H7 (cell line): ENCODE measurements around the genes ZIC3, SOX3 and EOLA1.

DNA sequence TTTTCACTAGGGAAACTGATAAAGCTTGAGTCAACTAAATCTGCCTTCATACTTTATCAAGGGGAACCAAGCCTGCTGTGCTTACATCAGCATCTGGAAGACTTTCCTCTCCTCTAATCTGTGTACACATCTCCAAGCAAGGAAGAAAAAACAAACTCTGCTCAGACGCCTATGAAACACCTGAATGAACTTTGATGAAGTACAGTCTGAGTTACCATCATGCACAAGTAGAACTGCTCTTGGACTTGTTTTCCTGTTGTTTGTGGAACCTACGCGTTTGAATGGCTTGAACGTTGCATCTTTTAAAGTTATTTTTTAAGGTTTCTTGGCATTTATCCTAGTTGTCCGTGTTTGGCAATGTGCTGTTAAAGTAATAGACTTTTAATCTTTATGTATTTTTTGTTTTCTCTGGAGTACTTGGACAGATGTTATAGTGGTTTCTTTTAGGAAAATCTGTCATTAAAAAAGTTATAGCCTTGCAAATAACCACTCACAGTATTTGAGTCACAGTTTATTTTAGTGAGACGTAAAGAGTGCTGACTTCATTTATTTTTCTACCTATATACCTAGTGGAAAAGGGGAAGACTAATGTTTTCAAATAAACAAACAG, 61.5 kb downstream of the SLC9A6 start:
- RAMPAGE, long total RNA, result no peak

GRCh38 chrX:136066768-136067702, 81.8 kb downstream of the SLC9A6 start:
- RAMPAGE, long total RNA, result no peak

DNA sequence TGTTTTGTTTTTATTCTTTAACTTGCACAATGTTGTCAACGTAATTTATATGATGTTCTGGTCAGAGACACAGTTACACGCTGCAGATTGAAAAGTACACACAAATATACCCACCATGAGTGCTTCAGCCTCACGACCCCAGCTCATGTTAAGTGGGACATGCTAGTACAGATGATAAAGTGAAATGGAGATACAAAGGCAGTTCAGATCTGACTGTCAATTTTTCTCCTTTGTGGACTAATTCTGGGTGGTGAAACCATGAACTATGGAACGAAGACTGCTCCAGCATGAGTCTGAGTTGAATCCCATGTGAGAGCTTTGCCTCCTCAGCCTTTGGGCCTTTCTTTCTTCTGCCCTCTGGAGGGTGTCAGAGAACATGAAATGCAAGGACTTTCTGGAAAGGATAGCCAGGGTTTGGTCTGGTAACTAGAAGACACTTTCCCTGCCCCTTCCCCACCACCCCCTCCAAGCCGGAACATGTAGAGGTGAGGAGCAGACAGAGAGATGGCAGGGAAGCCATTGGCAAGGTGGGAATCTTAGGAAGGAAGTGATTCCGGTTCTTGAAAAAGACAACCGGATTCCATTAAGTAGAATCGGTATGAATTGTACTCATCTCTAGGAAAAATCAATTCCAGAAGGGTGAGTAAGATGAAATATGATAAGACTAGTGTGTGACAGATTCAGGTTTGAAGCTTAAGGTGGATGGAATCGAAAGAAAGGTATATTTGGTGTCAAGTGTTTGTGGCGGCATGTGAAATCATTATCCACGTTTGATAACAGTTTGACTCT, 30.6 kb upstream of the FHL1 start:
- RAMPAGE, long total RNA, result no peak

GRCh38 chrX:136191093-136191595, 5.7 kb upstream of the FHL1 start:
- RAMPAGE, long total RNA, result no peak

DNA sequence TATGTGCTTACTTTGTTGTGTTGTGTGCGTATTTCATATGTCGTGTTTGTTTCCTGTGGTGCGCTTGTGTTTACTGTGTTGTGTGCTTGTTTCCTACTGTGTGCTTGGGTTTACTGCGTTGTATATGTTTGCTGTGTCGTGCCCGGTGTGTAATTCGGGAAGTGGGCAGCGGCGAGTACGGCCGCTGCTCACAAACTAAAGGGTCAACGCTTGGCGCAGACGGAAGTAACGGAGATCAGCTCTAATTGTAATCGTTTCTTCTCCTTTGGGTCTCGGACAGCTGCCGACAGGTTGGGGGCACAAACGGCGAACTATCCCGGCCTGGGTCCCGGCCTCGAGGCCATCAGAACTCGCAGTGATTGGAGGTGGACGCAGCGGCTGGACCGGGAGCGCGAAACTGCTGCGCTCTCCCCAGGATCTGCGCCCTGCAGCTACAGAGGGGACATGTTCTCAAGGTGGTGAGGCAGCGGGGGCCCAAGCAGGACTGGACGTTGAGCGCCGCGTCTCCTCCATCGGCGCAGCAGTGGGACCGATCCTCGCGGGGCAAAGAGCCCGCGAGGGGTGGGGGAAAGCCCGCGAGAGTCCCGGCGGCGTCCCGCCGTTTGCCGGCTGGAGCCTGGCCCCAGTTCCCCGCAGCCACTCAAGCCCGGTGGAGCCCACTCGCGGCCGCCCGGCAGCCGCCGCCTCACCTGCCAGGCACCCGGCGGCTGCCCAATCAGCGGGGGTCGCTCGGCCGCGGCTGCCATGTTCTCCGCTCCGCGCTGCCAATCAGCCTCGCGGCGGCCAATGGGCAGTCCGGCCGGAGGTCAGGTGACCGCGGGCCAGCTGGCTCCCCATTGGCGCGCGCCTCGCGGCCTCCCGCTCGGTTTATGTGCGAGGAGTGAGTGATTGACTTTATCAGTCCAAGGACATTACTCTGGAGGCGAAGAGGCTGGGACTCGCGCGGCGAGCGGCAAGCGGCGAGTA, at the start of gene ZIC3:
Gene ZIC3, plus strand, starts transcription at position 897 of the 966 bp plus-strand sequence.
- RAMPAGE, long total RNA, result start-site peak on the plus strand centred at position 918 of the sequence, 9 bp wide, 35 reads

- RAMPAGE, long total RNA, result no peak
These were observed 432.0 kb downstream of the ZIC3 start for GRCh38 chrX:137997955-137998269.

DNA sequence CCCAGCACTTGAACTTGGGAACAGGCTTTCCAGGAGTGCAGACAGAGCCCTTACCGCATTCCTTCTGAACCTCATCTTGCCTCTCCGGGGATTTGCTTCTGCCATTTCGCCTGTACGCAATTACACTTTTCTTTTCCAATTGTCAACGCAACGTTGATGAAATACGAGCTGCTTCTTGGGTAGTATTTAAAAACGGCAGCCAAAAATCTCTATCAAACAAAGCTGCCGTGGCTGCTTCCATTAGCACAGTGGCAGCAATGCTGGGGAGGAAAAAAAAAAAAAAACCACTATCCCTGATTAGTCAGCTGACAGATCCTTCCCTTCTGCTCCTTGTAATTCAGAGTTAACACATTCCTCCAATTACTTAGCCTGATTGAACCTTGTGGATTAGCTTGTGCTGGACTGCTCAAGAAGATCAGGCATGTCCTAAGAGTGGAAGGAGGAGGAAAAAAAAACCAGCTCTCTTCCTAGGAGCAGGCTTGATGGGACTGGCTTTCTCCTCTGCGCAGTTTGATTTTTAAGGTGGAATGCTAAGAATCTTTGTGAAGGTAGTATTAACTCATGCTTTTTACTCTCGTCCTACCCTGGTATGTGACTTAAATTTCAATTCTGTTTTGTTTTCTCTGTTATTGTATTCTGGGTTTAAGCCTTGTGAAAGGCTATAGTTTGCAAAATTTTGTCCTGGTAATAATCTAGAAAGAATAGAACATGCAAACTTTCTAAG, 65.4 kb downstream of the MCF2 start:
- RAMPAGE, long total RNA, result no peak

- RAMPAGE, long total RNA, result no peak
These were observed 15.9 kb downstream of the MCF2 start for GRCh38 chrX:139691999-139692474.

GRCh38 chrX:139798541-139799005, 90.6 kb upstream of the MCF2 start:
- RAMPAGE, long total RNA, result no peak

- RAMPAGE, long total RNA, result no peak
These were observed 65.6 kb downstream of the SOX3 start for GRCh38 chrX:140439031-140439913.

- RAMPAGE, long total RNA, result no peak
These were observed at the start of gene SOX3 for GRCh38 chrX:140504939-140505160. TSS of gene SOX3 (minus strand) at chrX:140505069.

DNA sequence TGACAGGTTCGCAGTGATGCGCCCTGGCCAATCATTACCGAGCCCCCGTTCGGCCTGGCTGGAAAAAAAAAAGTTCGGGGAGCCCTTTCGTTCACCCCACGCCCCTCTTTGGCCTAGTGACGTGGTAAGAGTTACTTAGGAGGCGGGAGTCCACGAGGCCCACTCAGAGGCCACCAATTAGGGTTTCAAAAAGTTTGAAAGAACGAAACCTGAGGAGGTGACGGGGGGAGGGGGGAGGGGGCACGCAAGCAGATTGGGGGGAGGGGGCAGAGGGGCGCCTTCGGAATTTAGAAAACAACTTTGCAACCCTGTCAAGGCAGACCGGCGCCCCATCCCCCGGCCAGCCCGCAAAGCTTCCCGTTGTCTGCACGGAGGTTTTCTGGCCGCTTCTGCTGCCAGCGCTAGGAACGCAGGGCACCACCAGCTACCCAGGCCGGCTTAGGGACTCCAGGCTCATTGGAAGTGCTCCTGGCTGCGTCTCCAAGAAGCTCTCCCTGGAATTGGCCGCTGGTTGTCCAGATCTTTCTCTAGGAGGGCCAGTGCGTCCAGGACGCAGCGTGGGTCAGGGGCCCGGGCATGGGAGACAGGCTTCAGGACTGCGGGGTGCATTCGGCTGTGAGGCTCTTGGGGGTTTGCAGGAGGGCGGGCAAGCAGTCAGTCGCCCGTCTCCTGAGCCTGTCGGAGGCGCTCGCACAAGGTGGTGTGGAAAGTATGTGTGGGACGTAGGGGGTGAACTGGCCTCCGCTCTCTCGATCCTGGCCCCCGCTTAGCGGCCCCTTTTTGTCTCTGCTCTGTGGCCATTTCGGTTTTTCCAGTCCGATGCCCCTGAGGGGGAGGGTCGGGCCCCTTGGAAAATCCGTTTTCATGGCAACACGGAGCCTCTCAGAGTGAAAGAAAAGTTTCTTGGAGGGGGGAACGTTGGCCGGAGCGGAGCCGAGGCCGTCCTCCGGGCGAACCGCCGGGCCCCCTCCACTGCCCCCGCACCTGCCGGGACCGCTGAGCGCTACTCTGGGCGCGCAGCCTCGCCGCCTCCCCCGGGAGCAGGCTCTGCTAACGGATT, 622 bp upstream of the SOX3 start:
- RAMPAGE, long total RNA, result no peak

DNA sequence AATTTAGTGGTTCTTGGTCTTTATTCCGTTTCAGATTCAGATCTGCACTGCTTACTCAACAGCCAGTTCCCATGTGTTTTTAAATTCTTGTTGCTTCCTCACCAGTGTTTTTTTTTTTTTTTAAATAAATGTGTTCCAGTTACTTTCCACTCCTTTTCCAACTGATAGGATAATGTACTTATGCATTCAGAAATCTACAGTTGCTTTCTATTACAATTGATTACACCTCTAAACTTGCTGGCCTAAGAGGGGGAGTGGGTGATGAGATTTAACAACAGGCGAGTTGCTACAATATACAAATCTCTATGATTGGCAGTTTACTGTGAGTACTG, 8.0 kb downstream of the MAGEC3 start:
- RAMPAGE, long total RNA, result no peak

DNA sequence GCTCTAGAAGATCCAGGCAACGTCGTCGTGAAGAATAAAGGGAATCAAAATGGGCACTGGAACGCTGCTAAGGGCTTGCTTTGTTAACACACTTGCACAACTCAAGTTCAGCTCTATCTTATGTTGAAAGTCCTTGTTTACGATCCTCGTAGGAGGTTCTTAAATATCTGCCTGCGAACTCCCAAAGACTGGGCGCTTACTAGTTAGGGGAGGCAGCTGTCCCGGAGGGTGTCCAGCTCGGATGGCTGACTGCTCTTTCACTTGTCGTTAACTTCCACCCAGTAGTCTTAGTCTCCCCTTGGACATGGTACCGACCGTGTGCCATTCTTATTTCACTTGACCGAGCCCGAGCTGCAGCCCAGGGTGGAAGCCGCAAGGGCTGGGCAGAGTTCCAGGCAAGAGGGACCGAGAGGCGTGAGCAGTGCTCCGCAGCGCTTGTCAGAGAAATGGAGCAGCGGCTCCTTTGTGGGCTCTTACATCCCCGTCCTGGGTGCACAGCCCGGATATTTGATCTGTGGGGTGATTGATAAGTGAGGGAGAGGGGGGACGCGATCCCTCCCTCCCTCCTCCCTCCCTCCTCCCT, 393 bp upstream of the SLITRK2 start:
- RAMPAGE, long total RNA, result no peak

DNA sequence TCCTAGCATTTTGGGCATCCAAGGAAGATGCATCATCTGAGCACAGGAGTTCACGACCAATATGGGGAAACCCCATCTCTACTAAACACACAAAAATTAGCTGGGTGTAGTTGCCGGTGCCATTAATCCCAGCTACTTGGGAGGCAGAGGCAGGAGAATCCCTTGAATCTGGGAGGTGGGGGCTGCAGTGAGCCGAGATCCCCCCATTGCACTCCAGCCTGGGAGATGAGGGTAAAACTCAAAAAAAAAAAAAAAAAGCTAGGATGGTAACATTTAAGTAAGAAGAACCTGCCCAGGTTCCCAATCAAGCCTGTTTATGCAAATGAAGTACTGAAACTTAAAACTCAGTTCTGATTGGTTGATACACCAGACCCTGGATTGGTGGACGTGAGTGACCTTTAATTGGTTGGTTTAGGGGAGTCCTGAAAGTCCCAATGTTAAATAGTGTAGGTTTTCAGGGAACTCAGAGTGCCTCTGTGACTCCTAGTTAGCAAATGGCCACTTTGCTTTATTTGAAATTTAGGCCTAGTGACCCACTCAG, 211.7 kb downstream of the SLITRK2 start:
- RAMPAGE, long total RNA, result no peak

DNA sequence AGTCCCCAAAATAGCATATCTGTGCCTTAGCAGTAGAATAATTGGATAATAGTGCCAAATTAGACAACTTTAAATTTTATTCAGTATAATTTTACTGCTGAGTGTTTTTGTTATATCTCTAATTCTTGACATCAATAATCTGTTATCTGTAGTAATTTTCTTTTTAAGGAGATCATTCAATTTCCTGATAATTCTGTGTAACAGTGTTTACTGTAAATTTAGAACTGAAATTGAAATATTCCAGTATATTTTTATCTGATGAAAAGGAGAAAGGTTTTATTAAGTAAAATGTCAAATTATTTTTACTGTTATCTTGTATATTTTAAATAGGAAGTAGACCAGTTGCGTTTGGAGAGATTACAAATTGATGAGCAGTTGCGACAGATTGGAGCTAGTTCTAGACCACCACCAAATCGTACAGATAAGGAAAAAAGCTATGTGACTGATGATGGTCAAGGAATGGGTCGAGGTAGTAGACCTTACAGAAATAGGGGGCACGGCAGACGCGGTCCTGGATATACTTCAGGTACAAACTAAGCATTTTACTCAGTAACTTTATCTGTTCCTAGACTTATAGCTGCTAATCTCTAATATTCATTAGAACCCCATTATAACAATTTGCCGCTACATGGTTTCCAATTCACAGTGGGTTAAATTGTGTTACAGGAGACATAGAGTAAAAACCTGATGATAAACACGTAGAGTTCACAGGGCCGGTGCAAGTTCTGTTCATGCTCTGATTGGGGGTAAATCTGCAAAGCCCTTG, 31.3 kb downstream of the FMR1 start:
- RAMPAGE, long total RNA, result no peak

- RAMPAGE, long total RNA, result no peak
These were observed 167.1 kb downstream of the ENSG00000287585 start for GRCh38 chrX:149248195-149248566.

GRCh38 chrX:149525913-149526648, 14.7 kb upstream of the EOLA1 start:
- RAMPAGE, long total RNA, result no peak

GRCh38 chrX:149540264-149541278, at the start of gene EOLA1:
TSS of gene EOLA1 (plus strand) at chrX:149541012.
- RAMPAGE, long total RNA, result start-site peak on the plus strand at chrX:149540711-149540792, 19 reads

DNA sequence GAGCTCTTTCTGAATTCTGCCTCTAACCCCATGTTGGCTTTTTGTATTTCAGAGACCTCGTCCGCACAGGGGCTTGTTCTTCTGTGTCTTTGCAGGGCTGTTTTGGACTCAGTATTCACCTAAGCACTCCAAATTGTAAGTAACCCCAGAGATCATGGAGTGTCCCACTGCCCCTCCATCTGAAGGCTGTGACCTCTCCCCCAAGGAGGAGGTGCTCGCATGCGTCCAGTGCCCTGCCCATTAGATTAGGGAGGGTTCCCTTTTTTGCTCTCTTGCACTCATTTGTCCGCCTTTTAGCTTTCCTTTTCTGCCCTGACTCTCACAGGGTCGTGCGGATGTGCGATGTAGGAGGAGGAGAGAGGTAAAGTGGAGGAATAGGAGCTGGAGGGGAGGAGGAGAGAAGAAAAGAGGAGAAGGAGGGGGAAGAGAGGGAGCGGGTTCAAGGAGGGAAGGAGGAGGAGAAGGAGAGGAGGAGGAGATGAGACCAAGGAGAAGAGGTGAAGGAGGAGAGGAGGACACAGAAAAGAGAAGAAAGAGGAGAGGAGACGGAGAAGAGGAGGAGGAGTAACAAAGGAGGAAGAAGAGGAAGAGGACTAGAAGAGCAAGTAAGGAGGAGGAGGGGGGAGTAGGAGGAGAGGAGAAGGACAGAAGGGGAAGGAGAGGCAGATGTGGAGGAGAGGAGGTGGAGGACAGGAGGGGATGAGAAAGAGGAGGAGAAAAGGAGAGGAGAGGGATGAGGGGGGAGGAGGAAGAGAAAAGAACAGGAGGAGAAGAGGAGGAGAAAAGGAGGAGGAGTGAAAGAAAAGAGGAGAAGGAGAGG, 5.9 kb upstream of the EOLA2 start:
- RAMPAGE, long total RNA, result no peak